Mesenteric fat pad (tissue), 1 donor: ENCODE measurements around the genes AIP and CABP2.

DNA sequence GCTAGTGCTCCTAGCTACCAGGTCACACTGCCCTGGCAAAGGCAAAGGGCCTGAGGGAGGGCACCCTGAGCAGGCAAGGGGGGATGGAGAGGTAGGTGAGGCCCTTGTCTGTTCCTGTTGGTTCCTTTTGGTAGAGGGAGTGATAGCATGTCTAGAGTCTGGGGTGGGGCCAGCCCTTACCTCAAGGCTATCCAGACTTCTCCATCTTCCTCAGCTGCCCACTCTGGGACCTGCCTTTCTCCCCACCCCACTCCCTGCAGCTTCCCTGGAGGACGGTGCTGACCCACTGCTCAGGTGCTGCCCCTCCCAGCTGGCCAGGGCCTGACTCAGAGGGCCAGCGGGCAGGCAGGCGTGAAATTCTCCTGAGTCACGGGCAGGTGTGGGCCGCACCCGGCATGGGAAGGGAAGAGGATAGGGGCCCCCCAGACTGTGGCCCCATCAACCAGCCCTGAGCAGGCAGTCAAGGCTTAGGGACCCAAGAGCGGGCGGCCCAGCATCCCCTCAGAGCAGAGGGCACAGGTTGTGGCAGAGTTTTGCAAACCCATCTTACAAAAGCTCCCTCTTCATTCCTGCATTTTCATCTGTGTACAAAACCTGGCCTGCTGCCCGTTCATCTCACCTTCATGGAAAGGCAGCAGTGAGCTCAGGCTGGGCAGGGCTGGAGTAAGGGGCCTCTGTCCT, 5.9 kb downstream of the RHOD start:
- PRO-cap: no peak

GRCh38 chr11:67118066-67118805, 827 bp upstream of the KDM2A start:
- PRO-cap: no peak

DNA sequence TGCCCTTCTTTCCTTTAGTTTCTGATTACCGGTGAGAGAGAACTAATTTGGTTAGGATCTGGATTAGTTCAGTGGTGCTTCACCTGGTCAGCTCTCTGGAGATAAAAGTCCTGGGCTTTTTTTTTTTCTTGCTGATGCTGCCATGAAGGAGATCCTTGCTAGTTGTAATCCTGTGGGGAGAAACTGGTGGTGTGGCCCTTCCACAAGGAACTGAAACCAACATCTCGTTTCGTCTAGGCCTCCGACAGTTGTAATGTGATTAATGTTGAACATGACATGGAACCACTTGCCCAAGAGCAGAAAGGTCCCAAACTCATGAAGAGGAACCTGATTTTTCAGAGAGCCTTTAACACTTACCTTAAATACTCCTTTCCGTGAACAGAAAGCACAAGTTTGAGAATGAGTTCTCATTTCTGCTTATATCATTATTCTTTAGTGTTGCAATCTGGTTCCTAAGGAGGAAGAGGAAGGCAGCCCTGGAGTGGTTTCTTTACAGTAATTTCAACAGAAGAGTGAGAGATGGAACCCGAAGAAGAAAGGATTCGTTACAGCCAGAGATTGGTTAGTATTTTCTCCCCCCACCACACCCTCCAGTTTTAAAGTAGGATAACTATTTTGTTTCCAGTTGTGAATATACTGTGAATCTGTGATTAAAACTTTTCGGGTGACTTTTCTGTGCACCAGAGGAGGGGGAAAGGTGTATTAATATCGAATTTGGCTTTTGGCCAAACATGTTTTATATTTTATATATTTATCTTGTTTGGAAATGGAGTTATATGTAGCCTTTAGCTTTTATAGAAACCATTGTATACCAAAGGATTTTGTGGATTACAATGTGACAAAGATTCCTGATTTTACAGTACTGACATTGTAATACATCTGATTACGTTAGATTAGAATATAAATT, 2.0 kb downstream of the KDM2A start:
- PRO-cap: no peak

DNA sequence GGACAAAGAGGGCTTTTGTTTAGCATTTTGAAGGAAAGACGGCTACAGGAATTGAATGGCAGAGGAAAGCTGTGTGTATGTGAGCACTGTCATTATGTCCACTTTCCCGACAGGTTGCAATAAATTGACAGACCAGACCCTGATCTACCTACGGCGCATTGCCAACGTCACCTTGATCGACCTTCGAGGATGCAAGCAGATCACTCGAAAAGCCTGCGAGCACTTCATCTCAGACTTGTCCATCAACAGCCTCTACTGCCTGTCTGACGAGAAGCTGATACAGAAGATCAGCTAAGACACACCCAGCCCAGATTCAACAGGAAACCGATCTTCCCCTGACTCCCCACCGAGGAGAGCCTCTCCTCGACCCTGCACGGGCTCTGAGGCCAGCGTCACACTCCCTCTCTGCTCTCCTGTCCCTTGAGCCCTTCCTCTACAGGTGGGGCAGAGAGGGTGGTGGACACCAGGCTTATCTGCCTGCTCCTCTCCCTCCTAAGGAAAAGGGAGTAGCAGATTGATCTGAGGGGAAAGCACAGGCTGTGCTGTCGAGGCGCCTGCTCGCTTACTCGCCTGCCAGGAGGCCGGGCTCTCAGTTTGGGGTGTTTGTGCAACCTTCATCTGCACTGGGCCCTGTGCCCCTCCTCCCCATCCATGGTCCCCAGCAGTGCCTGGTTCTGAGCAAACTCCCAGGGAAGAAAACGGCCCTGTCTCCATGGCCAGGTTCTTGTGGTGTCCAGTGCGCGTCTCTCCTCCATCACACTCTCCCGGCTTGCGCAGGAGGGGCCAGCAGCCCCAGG, 11.3 kb upstream of the GRK2 start:
- PRO-cap: no peak

DNA sequence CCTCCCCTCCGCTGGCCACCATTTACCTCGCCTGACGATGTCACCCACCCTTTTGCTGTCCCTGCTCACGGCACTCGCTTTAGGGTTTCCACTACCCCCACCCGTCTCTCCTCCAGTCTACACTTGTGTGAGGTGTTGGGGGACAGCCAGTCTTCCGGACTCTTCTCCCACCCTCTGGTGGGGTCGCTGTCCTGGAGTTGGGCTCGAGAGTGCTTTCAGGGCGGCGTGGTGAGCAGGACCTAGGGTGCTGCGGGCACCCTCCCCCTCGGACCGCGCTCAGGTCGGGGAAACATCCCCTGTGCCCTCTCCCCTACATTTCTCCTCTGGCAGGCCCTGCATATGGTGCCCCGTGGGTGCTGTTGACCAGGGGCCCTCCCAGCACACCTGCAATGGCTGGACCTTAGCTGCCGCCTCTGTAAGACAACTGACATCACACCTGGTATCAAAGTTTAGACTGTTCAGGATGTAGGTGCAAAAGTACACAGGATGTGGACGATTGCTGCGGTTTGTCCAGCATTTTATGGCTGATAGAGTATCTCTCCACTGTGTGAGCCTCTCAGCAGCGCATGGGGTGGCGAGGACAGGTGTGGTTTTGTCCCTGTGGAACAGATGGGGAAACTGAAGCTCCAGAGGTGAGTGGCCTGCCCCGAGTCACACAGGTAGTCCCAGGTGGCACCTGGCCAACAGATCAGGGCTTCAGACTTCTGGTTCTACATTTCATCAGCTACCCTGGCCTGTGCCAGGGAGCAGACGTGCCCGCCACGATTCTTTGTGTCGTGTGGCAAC, 1.1 kb downstream of the GRK2 start:
- PRO-cap: no peak

DNA sequence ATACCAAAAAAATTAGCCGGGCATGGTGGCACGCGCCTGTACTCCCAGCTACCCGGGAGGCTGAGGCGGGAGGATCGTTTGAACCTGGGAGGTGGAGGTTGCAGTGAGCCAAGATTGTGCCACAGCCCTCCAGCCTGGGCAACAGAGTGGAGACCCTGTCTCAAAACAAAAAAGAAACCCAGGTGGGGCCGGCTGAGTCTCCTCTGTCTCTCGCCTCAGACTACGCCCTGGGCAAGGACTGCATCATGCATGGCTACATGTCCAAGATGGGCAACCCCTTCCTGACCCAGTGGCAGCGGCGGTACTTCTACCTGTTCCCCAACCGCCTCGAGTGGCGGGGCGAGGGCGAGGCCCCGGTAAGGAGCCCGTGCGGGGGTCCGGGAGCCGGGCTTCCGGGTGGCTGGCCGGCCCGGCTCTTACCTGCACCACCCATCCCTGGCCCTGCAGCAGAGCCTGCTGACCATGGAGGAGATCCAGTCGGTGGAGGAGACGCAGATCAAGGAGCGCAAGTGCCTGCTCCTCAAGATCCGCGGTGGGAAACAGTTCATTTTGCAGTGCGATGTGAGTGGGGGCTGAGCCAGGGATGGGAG, 4.4 kb upstream of the ANKRD13D start:
- PRO-cap: no peak

DNA sequence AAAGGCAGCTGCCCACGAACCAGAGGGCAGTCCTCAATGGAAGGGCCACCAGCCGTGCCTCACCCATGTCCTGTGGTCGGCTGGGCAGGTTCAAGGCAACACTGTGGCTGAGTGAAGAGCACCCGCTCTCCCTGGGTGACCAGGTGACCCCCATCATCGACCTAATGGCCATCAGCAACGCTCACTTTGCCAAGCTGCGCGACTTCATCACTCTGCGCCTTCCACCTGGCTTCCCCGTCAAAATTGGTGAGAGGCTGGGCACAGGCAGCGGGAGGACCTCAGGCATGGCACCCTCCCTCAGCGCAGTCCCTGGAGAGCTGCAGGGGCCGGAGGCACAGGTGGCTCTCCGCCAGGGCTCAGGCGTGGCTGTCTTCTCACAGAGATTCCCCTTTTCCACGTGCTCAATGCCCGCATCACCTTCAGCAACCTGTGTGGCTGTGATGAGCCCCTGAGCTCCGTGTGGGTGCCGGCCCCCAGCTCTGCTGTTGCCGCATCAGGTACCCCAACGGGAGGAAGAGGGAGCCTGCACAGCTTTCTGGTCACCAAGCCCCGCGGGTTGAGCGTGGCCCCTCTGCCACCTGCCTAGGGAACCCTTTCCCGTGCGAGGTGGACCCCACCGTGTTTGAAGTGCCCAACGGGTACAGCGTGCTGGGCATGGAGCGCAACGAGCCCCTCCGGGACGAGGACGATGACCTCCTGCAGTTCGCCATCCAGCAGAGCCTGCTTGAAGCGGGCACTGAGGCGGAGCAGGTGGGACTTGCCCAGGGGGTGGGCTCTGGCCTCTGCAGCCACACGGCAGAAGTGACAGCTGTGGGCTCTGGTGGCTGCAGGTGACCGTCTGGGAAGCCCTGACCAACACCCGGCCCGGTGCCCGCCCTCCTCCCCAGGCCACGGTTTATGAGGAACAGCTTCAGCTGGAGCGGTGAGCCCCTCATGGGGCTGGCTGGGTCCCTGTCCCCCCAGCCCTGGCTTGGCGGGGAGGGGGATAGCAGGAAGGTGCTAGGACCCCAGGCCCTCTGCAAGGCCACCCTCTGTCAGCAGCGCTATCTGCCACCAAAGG, 2.1 kb upstream of the SSH3 start:
- PRO-cap: no peak

- PRO-cap: bidirectional peak, plus-strand start at chr11:67353725, minus-strand start at chr11:67353520
Observed at GRCh38 chr11:67353639-67354203, 375 bp upstream of the POLD4 start.

DNA sequence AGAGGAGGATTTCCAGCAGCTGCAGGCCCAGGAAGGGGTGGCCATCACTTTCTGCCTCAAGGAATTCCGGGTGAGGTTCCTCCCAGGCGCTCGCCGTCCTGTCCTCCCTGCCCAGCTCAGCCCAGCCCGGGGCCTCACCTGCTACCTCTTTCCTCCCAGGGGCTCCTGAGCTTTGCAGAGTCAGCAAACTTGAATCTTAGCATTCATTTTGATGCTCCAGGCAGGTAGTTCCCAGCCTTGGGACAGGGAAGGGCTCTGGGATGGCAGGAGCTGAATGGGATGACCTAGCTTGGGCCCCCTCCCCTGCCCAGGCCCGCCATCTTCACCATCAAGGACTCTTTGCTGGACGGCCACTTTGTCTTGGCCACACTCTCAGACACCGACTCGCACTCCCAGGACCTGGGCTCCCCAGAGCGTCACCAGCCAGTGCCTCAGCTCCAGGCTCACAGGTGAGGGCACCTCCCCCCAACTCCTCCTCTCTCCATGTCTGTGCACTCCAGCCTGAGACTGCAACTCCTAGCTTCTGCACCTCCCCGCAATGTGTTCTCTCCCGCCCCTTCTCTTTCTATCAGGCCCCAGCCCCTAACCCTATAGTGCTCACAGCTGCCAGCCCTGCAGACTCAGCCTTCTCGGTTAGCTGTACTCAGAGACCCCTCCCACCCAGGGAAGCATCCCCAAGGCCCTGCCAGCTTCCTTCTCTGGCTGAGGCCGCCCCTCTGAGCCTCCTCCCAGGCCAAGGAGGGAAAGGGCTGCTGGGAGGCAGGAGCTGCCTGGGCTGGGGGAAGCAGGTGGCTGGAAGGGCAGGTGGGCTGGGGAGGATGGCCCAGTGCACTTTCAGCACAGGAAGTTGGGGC, 4.4 kb downstream of the RAD9A start:
- PRO-cap: no peak

- PRO-cap: no peak
Observed at GRCh38 chr11:67434953-67435795, 2.3 kb downstream of the PTPRCAP start.

DNA sequence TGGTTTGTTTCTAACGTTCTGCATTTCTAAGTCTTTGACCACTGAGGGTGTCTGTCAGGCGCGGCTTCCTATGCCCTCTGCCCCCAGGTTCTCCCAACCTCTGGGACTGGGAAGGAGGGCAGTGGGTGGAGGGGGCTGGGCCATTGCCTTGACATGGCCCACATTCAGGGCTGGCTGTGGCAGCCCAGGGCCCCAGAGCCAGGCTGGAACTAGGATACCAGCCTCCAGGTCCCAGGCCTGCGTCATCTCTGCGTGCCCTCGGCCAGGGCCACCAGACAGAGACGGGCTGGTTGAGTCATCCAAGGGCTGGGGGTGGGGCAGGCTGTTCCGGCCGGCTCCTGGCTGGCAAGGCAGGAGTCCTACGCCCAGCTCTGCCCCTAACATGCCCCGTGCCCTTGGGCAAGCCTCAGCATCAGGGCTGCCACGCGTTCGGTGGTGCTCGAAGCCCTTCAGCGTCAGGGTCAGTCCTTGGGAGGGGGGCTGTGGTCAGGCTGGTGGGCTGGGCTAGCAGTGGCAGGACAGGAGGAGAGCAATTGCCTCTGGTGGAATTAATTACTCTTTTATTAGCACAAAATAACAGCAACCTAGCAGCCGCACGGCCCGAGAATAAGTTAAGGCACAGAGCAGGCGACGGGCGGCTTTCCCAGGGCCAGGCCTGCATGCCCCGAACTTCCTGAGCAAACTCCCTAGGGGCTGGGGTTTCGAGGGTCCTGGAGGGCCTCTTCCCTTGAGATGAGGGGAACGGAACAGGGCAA, 5.1 kb downstream of the TMEM134 start:
- PRO-cap: no peak

GRCh38 chr11:67482500-67483700, at the start of gene AIP:
Gene AIP, plus strand, starts transcription at chr11:67483026.
- PRO-cap: bidirectional peak, plus-strand start at chr11:67483135, minus-strand start at chr11:67482917

DNA sequence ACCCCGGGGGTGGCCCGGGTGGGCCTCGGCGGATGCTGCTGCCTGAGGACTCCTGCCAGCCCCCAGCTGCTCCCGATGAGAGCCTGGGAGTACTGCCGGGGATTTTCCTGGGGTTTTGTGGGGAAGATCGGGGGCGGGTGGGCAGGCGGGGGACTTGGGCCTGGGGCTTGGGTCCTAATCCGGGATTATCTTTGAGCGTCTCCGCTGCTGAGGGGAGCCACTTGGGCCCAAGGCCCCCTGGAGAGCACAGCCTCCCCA, at the start of gene CABP2:
Gene CABP2 (minus strand): TSS at position 94 of the 258 bp plus-strand sequence.
- PRO-cap: no peak

DNA sequence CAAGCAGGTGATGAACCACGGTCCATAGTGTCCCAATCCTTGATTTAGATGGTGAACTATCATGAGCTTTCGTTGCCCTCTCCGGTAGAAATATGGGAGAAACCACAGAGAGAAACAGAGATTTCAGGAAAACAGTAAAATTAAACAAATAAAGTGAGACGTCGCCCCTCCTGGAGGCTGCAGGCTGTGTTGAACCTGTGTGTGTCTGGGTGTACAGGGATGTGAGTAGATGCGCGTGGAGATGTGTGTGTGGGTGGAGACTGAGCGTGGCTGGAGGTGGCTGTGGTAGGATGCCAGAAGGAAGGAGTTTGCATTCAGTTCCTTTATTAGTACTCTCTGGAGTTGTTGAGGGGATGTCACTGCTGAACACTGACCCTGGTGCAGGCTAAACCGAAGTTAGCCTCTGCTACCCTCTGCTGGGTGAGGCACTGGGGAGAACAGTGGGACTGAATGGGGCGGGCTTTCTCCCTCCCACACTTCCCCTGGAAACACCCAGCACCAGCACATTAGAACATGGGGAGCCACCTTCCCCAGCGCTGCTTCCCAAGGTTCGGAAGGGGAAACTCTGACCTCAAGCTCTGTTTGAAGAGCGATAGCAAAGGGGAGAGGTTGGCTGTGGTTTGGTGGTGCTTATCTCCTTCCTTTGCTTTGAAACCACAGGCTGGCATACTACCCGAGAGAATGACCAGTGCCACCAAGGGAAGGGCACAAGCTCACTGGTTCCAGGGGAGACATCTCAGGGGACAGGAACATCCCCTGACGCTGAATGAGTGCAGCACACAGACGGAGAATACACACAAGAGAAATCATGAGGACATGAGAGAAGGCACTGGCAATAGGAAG, 4.2 kb upstream of the GSTP1 start:
- PRO-cap: no peak

GRCh38 chr11:67609354-67609894, 2.7 kb downstream of the NDUFV1 start:
- PRO-cap: no peak

- PRO-cap: no peak
Observed at GRCh38 chr11:67615360-67616230, 8.9 kb downstream of the NDUFV1 start.

DNA sequence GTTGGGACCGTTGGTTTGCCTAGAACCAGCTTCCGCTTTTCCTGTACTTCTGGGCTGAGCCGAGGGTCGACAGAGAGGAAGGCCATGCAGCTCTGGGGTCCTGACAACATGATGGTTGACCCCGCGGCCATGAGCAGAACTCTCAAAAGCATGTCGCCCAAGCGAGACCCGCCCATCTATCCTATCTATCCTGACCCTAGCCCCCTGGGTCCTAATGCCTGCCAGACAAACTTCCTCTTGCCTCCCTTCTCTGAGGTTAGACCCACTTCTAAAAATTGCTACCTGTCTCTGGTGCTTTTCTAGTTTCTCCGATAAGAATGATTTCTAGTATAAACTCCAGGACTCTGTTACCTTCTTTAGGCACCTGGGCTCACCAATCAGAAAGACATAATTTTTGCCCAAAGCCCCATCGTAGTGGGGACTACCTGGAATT, 9.0 kb downstream of the NUDT8 start:
- PRO-cap: no peak

GRCh38 chr11:67632304-67632996, 2.7 kb upstream of the NUDT8 start:
- PRO-cap: no peak

DNA sequence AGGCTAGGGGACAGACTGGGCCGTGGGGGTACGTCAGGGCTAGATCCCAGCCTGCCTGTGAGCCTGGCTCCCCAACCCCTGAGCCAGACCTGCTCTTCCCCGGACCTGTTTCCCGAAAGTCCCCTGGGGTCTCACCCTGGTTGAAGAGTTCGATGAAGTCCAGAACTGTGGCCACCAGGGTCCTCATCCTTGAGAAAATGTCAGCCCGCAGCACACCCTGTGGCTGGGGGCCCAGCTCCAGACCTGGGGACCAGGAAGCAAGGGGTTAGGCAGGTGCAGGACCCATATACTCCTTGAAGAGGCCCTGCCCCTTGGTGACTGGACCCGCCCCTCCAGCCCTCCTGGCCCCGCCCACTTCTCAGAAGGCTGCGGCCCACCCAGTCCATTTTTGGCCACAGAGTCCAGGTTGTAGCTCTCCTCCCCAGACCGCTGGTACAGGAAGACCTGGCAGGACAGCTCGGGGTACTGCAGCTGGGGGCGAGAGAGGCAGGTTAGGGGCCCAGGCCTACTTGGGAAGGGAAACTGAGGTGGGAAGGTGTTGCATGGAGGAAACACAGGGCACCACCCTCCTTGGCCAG, 5.4 kb upstream of the TBX10 start:
- PRO-cap: no peak

- PRO-cap: no peak
Observed at GRCh38 chr11:68043187-68044193, 4.7 kb downstream of the TCIRG1 start.